Measurements from ENCODE around the genes TERT, LPCAT1, IRX1 and ADAMTS16.

DNA sequence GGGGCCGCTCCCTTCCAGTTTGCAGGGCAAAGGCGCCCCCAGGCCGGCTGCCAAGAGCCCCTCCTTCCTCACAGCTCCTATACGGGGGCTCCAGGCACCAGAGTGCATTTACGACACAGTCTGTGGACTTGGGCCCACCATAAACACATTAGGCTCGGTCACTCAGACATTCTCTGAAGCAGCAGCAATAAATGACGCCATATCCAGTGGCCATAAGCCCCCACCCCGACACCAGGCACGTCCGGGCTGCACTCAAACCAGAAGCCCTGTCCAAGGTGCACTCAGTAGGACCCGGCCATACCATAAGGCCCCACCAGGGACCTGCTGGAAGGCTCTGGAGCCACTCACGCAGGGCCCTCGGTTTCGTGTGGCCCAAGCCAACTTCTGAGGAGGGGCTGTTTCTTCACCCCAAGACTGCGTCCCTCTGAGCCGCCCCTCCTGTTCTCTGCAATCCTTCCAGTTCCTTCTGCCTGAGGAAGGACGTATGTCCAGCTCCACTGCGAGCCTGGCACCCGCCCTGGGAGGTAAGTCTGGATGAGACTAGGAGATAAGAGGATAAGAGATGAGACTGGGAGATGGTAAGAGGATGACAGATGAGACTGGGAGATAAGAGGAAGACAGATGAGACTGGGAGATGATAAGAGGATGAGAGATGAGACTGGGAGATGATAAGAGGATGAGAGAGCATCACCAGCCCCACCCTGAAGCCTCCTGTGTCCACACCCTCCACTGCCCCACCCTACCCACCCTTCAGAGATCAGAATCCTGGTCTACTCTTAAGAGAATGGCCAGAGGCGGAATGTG, 26.8 kb downstream of the SLC6A18 start:
- PRO-cap, 2 experiments = no peak in any of the 2 experiments

DNA sequence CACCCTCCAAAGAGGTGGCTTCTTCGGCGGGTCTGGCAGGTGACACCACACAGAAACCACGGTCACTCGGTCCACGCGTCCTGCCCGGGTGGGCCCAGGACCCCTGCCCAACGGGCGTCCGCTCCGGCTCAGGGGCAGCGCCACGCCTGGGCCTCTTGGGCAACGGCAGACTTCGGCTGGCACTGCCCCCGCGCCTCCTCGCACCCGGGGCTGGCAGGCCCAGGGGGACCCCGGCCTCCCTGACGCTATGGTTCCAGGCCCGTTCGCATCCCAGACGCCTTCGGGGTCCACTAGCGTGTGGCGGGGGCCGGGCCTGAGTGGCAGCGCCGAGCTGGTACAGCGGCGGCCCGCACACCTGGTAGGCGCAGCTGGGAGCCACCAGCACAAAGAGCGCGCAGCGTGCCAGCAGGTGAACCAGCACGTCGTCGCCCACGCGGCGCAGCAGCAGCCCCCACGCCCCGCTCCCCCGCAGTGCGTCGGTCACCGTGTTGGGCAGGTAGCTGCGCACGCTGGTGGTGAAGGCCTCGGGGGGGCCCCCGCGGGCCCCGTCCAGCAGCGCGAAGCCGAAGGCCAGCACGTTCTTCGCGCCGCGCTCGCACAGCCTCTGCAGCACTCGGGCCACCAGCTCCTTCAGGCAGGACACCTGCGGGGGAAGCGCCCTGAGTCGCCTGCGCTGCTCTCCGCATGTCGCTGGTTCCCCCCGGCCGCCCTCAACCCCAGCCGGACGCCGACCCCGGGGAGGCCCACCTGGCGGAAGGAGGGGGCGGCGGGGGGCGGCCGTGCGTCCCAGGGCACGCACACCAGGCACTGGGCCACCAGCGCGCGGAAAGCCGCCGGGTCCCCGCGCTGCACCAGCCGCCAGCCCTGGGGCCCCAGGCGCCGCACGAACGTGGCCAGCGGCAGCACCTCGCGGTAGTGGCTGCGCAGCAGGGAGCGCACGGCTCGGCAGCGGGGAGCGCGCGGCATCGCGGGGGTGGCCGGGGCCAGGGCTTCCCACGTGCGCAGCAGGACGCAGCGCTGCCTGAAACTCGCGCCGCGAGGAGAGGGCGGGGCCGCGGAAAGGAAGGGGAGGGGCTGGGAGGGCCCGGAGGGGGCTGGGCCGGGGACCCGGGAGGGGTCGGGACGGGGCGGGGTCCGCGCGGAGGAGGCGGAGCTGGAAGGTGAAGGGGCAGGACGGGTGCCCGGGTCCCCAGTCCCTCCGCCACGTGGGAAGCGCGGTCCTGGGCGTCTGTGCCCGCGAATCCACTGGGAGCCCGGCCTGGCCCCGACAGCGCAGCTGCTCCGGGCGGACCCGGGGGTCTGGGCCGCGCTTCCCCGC, at the start of gene TERT:
Gene TERT, minus strand, starts transcription at position 1,045 of the 1,318 bp plus-strand sequence.
- PRO-cap, 2 experiments = no peak in any of the 2 experiments

DNA sequence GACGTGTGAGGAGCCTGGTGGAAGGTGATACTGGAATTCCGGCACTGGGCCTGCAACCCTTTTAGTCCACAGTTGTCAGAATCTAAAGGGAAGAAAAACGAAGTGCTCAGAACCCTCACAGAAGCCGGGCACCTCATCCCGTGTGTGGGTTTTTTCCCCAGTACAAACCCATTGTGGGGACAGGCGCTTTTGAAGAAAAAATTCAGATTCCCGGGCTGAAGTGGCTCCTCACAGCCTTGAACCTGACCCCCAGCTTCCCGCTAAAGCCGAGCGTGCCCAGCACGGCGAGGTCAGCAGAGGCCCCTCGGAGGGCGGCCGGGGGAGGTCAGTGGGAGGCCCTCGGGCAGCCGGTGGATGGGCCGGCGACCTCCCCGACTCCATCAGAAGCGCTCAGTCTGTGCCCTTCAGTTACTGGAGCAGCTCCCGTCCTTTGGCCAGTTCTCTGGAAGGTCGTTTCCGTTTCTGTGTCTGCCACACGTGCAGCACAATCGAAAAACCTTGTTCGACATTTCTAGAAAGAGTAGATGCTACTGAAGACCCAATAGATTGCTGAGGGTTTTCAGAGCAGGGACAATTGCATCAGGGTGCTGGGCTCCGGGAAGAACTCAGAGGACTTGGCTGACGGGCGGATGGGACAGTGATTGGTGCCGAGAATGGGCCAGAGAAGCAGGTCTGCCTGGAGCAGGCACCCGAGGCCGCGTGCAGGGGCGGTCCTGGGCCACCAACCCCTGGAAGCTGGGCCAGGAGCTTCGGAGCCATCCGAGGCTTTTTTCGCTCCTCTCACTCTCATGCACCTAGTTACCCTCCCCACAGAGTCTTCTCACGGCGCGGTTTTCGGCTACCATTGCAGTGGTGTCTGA, 682 bp upstream of the CLPTM1L start:
- PRO-cap, 2 experiments = no peak in any of the 2 experiments

GRCh38 chr5:1484956-1485365, 38.8 kb downstream of the LPCAT1 start:
- PRO-cap, 2 experiments = no peak in any of the 2 experiments

- PRO-cap, 2 experiments = peak in 2 of 2 experiments; most common minus-strand start chr5:1507664 (in 1)
Measured at GRCh38 chr5:1507537-1508442, 16.0 kb downstream of the LPCAT1 start.

DNA sequence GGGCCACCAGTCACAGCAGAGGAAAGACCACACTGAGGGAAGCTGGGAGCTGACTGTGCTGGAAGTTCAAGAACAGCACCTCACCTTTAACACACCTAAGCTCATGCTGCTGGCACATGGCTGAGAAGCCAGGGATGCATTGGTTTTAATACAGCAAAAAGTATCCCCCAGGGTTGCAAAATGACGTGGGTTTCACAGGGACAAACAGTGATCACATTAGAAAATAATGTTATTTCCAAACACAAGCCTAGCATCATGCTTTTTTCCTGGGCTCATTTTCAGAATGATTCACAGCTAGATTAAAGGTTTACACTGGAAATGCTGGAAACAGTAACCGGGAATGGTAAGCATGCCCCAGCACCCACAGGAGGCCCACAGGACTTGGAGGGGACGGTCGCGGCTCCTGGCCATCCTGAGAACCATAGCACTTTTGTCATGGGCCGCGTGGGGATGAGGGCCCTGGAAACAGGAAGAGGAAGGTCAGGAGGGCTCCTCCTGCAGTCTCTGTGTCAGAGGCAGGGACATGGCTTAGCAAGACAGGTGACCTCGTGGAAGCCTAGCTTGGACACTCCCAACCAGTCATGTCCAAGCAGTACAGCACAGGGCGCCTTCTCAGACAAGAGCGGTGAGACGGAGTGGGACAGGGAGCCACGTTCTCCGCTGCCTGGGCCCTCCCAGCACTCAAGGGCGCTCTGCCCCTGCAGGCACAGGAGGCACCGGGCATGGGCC, 6.8 kb downstream of the LPCAT1 start:
- PRO-cap, 2 experiments = peak in 2 of 2 experiments; most common plus-strand start position 619 of the sequence (in 2); most common minus-strand start position 366 of the sequence (in 1)

DNA sequence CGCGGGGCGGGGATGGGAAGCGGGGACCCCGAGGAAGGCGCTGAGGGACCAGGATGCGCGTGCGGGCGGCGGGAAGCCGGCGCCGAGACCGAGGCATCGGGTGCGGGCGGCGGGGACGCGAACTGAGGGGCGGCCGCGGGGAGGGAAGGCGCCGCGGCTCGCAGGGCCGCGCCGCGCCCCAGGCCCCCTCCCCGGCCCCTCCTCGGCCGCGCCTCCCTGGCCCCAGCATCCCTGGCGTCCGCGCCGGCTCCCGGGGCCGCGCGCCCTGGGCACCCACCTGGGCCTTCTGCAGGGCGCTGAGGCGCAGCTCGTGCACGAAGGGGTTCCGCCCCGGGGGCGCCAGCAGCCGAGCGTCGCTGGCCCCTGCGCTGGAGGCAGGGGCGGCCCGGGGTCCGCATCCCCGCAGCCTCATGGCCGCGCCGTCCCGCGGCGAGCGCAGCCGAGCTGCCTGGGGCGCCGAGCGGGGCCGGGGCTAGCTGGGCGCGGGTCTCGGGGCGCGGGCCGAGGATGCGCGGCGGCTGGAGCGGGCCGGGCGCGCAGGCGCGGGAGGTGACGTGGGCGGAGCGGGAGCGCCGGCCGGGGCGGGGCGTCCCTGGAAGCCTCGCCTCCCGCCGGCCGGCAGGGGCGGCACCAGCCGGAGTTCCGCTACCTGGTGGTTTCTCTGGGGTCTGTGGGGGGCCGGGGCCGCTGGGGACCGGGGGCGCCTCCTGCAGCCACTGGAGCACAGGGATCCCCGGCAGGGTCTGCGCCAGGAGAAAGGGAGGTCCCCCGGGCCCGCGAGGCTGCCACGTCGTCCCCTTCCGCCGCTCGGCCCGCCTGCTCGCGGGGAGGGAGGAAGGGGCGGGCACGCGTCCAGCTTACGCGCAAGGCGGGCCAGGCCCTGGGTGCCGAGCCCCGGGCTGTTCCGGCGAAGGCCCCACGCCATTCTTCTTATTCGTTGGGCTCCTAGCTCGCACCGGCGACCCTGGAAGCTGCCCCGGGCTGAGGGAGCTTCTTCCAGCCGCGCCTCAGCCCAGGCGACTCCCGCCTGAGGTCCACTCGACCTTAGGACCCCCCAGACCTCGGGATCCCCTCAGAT, at the start of gene LPCAT1:
Gene LPCAT1, minus strand, starts transcription at position 528 of the 1,078 bp plus-strand sequence.
- PRO-cap, 2 experiments = peak in 2 of 2 experiments; most common plus-strand start position 648 of the sequence (in 2); most common minus-strand start position 745 of the sequence (in 2)

GRCh38 chr5:1782002-1782871, 17.4 kb downstream of the MRPL36 start:
- PRO-cap, 2 experiments = no peak in any of the 2 experiments

- PRO-cap, 2 experiments = no peak in any of the 2 experiments
Measured at GRCh38 chr5:1886676-1887884, 4.4 kb upstream of the IRX4 start.

DNA sequence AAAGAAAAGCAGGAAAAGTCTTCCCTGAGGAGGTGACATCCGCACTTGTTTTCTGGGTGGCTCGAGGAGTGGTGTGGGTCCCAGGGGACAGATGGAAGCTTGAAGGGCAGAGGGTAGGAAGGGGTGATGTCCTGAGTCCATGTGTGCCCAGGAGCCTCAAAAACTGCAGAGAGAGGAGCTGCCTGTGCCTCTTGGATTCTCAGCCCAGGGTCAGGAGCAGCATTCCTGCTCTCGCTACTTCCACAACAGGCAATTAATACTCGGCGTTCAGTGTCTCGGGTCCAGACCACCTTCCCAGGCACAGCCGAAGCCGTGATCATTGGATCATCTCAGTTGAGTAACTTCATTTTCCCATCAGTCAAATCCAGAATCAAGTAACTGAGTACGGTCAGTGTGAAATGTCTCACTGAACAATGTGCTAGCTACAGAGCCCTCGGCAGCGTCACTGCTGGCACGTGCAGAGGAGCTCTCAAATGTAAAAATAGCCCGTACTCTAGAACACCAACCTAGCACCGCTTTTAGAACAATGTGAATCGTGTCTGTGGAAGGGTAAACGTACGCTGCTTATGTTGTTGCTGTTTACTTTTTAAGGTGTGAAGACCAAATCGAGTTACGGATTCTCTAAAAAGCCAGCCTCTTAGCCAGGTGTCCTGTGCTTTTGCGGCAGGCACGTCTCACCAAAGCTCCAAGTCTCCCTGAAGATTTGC, 63.5 kb upstream of the IRX4 start:
- PRO-cap, 2 experiments = no peak in any of the 2 experiments

DNA sequence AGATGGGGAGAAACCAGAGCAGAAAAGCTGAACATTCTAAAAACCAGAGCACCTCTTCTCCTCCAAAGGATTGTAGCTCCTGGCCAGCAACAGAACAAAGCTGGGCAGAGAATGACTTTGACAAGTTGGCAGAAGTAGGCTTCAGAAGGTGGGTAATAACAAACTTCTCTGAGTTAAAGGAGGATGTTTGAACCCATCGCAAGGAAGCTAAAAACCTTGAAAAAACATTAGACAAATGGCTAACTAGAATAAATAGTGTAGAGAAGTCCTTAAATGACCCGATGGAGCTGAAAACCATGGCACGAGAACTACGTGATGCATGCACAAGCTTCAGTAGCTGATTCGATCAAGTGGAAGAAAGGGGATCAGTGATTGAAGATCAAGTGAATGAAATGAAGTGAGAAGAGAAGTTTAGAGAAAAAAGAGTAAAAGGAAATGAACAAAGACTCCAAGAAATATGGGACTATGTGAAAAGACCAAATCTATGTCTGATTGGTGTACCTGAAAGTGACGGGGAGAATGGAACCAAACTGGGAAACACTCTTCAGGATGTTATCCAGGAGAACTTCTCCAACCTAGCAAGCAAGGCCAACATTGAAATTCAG, 71.8 kb upstream of the IRX4 start:
- PRO-cap, 2 experiments = no peak in any of the 2 experiments

DNA sequence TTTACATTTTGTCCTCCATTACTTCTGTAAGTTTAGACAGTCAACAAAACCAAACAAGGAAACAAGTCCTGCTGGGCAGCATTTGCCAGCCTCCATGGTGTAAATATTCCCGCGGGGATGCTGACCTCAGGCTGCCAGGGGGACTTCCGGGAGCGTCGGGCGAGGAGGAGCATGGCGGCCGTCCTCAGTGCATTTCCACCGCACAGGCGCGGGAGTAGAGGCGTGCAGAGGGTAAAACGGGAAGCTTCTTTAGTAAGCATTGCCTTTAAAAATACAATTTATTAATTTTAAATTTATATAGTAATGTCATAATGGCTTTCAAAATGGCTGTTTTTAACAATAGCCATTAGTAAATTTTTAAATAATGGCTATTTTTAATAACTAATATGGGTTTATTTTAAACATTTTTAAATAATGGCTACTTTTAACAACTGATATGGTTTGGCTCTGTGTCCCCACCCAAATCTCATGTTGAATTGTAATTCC, 385.3 kb upstream of the IRX4 start:
- PRO-cap, 2 experiments = no peak in any of the 2 experiments

GRCh38 chr5:3591153-3591595, 4.5 kb upstream of the IRX1 start:
- PRO-cap, 2 experiments = no peak in any of the 2 experiments

GRCh38 chr5:3595507-3596331, at the start of gene IRX1:
Gene IRX1, plus strand, starts transcription at chr5:3595832.
- PRO-cap, 2 experiments = no peak in any of the 2 experiments

DNA sequence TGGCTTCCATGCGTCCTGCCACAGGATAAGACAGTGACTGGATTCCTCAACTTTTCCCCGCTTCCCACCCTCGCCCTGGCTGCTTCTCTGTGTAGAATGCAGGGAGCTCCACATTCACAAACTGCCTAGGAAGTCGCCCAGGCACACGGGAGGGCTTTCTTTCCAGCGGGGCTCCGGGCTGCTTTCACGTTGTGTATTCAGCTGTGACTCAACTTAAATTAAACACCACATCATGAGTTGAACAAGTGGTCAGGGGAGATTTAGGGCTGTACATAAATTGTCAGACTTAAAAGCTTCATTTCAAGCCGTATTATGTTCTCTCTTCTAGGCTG, 635.6 kb downstream of the IRX1 start:
- PRO-cap, 2 experiments = no peak in any of the 2 experiments

- PRO-cap, 2 experiments = no peak in any of the 2 experiments
Measured at GRCh38 chr5:4905695-4905886, 234.5 kb upstream of the ADAMTS16 start.

GRCh38 chr5:5124510-5124784, 15.7 kb upstream of the ADAMTS16 start:
- PRO-cap, 2 experiments = no peak in any of the 2 experiments

- PRO-cap, 2 experiments = no peak in any of the 2 experiments
Measured at GRCh38 chr5:5139977-5141018, at the start of gene ADAMTS16. Gene ADAMTS16, plus strand, starts transcription at chr5:5140330.

- PRO-cap, 2 experiments = no peak in any of the 2 experiments
Measured at GRCh38 chr5:6483841-6484254, 35.2 kb downstream of the UBE2QL1 start.

GRCh38 chr5:6592539-6593016, 40.3 kb downstream of the NSUN2 start:
- PRO-cap, 2 experiments = no peak in any of the 2 experiments